Measurements from ENCODE around the gene DCN.

- RRBS, result no CpG with 5 or more reads among the region's 5 CpGs
These were observed 113.6 kb downstream of the DUSP6 start for GRCh38 chr12:89238453-89239286.

DNA sequence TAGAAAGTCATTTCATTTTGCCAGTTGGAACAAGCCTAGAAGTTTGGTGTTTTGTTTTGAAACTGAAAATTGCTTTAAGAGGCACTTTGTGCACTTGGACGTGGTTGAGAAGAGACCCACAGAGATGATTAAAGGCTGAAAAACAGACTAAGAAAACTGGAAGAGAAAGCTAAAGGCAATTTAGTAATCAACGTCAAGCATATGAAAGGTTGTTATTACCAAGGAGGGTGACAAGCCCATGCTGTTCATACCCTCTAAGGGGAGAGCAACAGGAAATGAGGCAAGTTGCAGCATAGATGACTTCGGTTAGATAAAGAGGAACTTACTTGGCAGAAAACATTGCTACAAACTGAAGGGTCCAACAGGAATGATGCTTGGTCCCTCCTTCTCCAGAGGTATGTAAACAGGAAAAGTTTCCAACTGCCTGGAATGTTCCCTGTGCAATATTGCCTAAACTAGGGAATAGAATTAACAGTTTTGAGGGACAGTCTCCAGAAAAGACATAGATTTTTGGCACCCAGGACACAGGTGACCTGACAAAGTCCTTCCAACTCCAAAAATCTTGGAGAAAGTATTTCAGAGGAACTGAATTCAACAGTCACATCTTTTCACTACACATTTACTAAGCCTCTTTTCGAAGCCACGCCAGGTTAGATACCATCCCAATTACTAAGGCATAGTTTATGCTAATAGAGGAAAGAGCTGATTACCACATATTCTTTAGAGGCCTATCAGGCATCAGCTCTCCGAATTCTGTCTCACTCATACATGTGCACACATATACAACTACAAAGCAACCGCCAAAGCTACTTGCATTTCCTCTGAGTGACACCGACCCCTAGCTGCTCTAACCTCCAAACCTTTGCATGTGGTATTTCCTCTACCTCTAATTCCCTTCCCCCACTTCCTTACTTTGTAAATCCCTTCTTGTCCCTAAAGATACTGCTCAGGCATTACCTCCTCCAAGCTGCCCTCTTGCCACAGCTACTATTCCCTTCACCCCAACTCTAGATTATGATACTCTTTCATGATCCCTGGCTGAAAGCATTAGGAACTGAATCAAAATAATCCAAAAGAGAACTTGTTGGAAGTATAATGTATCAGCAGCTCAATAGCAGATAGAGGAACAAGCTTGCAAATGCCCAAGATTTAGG, 107.4 kb downstream of the DUSP6 start:
- RRBS, result no CpG with 5 or more reads among the region's 8 CpGs

DNA sequence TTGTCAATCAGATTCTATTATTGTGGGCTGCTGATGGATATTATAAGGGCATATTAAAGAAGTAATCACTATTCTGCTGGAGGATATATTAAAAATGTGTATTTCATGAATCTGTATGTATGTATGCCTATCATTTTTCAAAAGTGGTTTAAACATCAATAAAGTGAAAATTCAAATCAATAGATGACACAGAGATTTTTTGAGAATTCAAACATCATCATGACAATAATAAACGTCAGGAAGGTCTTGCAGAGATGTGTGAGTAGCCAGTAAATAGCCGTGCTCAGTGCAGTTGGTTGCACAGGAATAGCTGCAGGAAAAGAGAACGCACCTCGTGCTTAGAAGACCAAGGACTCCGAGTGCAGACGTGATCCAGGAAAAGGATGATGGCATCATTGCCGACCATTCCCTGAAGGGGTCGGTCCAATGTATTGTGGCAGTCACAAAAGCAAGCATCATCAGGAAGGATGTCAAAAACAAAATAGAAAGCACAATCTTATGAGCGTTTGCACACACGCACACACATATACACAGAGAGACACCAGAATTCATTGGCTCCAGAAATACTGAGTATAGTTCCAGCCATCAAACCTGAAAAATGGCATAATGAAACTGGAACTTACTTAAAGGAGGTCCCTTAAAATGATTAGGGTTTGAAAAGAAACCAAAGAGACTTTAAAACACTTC, 12.8 kb downstream of the DUSP6 start:
- RRBS, result no CpG with 5 or more reads among the region's 10 CpGs

DNA sequence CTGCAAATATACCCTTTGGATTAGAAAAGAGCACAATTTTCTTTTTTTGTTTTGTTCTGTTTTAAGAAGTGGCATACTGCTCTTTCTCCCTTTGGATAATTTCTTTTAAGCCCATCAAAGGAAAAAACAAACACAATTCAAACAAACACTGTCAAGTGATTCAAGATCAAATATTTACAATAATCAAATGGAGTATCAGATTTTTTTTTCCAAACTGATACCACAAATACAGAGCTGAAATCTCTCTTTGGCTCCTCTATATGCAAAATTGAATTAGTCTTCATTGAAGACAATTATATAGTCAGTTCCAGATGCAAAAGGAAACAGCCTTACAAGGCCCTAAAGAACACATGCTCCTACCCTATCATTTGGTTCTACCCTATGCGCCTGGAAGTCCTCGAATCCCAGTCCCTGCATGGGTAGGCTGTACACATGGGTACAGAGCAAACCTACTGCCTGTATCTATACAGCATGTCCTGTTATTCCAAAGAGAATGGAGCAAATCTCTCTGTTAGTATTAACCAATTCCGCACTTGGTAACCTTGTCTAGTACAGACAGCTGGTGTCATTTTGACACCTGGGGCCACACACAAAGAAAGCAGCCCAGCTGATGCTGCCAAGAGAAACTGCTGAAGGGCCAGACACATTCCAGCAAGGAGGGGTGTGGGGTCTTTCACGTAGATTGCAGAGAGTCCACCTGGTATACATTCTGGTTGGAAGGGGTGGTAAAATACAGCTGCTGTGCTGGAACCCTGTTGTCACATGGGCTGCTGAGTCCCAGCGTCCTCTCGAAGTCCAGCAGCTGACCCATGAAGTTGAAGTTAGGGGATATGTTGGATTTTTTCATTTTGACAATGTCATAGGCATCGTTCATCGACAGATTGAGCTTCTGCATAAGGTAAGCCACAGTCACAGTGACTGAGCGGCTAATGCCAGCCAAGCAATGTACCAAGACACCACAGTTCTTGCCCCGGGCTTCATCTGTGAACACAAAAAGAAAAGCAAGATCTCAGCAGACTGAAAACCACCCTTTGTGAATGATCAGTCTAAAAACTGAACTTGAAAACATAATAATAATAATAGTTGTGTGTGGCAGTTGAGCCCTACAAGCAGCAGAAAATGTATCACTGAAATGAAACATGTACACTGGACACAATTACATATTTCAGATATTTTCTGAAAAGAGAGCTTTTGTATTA, 3.3 kb downstream of the DUSP6 start:
- RRBS, result no CpG with 5 or more reads among the region's 10 CpGs

GRCh38 chr12:89357112-89357977, 5.0 kb upstream of the DUSP6 start:
- RRBS, result no CpG with 5 or more reads among the region's 11 CpGs

- RRBS, result no CpG with 5 or more reads among the region's 5 CpGs
These were observed 85.3 kb upstream of the POC1B start for GRCh38 chr12:89611098-89611642.

GRCh38 chr12:89640630-89641153, 67.9 kb downstream of the ATP2B1 start:
- RRBS, result no CpG with 5 or more reads among the region's 3 CpGs

DNA sequence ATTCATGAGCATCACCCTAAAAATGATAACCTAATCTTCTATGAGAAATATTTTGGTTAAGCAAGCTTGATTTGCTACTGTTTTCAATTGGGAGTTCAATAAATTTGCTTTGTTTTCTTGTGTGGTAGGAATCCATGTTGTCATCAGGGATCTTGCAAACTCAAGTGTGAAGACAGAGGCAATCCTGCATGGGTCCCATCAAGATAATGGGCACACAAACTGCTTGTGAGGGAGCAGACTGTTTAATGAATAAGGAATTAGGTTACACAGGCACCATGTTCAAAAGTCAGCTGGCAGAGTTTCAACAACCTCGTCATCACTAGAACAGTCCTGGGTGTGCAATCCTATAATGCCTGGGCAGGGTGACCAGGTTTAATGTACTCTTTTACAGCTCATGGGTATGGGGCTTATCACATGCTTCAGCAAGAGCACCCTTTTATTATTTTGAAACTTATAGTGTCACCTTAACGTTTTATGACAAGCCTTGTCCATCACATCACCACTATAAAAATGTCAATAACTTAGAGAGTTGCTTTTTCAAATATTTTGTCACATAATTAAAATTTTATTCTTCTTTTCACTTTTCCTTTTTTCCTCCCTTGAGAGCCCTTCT, 252.0 kb upstream of the ATP2B1 start:
- RRBS, result no CpG with 5 or more reads among the region's 2 CpGs

DNA sequence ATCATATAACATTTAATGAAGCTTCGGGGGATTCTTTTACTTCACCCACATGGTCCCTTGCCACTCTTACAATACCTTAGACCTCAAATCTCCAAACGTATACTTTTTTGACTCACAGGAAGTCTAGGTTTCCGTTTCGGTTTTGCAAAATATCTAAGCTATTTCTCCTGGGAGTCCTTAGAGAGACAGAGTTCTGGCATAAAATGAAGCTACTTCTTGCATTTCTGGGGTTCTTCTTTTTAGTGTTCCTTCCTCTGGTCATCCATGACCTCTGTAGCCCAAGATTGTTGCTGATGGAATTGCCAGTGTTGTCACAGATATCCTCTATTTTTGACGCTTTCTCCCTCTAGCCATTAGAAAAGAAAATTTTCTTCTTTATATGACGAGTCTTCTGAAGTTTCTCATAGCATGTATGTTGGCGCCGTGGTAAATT, 590.6 kb upstream of the ATP2B1 start:
- RRBS, result no CpG with 5 or more reads among the region's 8 CpGs

DNA sequence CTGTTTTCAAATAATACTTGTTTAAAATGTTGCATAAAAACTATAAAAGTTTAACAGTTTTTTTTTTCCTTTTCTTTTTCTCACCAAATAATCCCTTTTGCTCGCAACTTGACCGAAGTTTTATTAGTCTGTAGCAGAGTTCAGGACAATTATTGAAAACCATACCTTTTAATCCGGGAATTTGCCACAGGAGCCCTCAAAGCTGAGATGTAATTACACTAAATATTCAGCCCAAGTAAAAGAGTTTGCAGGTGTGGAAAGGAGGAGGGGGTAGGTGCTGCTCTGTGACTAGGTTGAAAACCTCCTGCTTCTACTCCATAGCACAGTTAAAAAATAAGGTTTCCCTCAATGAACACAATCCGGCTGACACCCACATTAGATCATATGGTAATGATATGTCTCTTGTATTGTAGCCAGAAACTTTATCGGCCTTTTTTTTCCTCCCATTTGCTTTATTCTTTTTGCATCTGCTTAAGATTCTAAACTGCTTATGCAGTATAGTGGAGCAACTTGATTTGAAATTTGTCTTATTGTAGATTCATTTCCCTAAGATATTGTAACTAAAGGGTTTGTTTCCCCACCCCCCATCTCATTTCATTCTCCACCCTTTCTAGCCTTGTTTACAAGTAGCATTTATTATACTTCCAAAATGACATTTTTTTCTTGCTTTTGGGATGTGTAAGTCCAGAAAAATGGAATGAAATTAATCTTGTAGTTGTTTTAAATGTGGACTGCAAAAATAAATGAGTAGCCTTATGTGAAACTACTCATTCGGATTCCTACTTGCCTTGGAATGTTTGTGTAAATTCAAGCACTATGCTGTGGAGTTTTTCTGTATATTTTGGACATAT, at the start of gene DCN:
DCN (minus strand) TSS at position 328 of the 851 bp plus-strand sequence.
- RRBS, result no CpG with 5 or more reads among the region's 6 CpGs

GRCh38 chr12:91224290-91224880, 41.8 kb upstream of the DCN start:
- RRBS, result no CpG with 5 or more reads among the region's 3 CpGs

DNA sequence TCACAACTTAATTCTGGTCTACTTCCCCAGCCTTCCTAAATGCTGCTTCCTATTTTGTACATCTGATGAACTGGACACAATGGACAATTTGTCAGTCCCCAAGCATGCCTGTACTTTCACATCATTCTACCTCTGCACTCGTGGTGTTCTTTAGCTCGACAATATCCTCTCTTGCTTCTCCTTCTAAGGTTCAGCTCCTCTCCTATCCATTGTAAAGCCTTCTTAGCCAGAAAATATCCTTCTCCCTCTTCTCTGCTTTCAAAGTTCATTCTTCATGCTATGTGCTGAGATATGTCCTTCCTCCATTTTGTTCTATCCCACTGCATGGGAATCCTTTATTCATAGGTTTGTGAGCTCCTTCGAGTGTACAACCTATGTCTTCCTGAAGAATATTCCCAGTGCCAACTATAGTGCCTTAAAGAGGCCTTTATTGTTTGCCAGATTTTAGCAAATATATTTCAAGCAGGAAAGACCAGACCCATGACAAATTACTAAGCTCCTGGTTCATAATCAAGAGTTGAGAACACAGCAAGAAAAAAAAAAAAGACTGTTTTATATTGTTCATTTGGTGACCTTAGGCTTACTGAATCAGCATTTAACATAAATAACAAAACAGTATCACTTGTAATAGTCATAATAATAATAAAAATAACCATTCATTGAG, 33.5 kb downstream of the BTG1 start:
- RRBS, result no CpG with 5 or more reads among the region's 3 CpGs

GRCh38 chr12:92123454-92124132, 22.1 kb downstream of the BTG1 start:
- RRBS, result no CpG with 5 or more reads among the region's 2 CpGs

DNA sequence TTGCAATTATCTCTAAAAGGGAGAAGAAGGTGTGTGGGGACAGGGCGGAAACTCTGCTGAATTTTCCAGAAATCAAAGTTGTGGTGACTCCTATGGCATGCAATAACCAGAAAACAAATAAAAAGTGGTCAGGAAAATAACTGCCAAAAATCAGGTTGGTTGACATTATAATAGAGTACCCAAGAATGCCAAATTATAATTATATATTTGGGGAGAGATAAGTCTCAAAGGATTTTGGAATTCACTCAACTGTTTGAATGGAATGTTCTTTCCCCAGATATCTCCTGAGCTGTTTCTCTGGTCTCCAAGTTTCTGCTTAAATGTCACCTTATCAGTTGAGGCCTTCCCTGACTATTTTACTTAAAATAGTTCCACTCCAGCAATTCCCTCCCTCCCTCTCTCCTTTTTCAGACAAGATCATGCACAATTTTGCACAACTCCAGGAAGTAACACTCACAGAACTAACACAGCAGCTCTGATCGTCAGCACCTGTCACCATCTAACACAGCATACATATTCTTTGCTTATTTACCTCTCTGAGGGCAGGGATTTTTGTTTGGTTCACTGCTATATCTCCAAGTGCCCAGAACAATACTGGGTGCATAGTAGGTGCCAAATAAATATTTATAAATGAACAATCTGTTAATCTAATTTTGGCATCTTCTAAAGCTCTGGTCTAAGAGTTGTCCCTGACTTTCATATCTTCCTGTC, 12.5 kb downstream of the BTG1 start:
- RRBS, result no CpG with 5 or more reads among the region's 2 CpGs

- RRBS, result no CpG with 5 or more reads among the region's 4 CpGs
These were observed 1.9 kb downstream of the BTG1 start for GRCh38 chr12:92143718-92144213.

- RRBS, result 4% methylated on average over 17 of the region's 72 CpGs
These were observed 820 bp downstream of the BTG1 start for GRCh38 chr12:92144572-92145480.

DNA sequence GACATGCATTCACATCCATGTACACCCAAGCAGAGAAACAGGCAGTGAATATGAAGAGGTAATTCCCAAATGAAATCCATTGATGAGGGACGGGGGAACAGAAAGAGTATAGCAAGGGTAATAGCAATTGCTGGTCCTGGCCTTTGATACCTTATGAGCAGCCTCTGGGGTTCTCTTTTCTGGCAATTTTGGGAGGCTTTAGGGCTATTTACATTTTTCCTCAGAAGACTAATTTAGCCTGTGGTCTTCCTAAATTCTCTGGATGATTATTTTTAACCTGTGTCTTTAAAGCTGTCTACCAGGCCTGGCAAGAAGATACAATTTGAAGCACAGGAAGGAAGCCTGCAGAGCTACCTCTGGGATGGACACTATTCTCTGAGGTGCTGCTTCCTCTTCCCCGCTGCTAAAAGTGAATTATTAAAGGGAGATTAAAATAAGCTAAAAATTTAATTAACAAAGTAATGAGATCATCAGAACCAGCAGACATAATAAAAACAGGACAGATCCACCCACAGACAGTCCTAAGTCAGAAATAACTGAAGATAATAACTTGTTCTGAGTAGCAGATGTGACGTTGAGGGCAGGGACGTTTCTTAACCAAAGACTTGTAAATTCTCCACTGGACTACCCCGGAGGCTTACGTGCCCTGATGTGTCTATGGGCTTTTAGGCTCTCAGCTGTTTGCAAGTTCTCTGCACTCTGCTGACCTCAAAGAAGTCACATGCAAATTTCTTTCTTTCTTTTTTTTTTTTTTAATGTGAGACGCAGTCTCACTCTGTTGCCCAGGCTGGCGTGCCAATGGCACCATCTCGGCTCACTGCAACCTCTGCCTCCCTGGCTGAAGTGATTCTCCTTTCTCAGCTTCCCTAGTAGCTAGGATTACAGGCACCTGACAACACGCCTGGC, 26.8 kb upstream of the BTG1 start:
- RRBS, result no CpG with 5 or more reads among the region's 10 CpGs

DNA sequence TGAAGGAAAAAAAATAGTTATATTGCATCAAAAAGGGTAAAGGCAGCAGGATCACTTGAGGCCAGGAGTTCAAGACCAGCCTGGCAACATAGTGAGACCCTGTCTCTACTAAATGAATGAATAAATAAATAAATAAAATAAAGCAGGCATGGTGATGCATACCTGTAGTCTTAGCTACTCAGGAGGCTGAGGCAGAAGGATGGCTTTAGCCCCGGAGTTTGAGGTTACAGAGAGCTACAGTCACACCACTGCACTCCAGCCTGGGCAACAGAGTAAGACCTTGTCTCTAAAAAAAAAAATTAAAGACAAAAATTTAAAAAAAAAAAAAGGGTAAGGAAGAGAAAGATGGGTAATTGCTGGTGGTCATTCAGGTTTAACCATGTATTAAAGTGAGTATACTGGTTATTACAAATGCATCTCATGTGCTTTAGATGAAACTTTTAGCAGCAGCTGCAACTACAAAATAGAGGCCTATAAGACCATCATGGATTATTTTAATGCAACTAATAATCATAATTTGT, 202.3 kb upstream of the BTG1 start:
- RRBS, result no CpG with 5 or more reads among the region's 1 CpG

- RRBS, result no CpG with 5 or more reads among the region's 6 CpGs
These were observed 198.2 kb upstream of the PLEKHG7 start for GRCh38 chr12:92504456-92505204.

Data from HL-60 (cell line).